Left common carotid artery plus branches (tissue), 1 donor: ENCODE measurements around a stretch of chr5.

- PRO-cap: no peak
Measured at GRCh38 chr5:128736271-128736849, 198.3 kb upstream of the FBN2 start.

DNA sequence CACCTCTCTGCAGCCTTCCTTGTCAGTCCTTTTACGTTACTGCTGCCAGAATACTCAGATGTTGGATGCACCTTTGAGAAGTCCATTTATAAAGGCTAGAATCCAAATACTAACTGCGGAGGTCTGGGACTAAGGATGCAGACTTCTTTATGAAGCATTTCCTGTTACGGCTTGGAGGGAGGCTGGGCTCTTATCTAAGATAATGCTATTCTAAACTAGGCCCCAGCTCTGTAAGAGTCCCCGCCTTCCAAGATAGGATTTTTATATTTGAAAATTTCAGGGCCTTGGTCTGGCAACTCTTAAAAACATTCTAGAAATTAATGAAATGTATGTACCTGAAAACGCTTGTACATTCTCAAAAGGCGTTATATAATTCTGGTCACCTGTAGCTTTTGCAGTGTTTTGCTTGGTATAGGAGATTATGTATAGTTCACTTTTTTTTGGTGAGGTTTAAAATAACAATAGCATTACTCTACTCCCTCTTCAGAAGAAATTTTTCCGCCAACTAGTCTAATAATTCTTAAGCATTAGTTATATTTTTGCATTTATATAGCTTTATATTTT lies 2.2 kb downstream of the ISOC1 start:
- PRO-cap: no peak

DNA sequence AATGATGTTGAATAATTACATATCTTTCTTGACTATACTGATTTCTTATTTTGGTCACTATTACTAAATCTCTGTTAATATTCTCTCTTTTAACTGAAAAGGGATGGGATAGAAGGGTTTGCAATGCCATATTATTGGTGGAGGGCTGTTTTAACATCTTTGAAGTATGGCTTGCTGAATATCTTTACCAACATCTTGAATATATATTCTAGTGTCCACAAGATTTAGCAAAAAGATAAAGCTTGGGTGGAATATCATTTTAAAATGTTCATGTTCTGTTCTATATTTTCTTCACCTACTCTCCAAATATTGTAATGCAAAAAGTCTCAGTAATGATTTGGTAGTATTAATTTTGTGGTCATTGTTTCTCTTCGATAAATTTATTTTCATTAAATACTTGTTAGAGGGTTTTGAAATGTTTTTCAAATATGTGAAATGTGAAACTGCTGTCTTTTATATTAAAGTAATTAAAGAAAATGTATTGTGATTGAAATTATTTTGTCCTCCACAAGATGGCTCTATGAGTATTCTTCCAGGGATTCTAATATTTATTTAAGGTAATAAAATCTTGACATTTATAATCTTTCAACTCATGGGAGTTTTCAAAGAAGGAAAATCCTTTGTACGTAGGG lies 19.1 kb downstream of the ISOC1 start:
- PRO-cap: no peak

GRCh38 chr5:129906252-129906881 lies 2.1 kb downstream of the CHSY3 start:
- PRO-cap: no peak

GRCh38 chr5:130032721-130033310 lies 128.6 kb downstream of the CHSY3 start:
- PRO-cap: no peak

DNA sequence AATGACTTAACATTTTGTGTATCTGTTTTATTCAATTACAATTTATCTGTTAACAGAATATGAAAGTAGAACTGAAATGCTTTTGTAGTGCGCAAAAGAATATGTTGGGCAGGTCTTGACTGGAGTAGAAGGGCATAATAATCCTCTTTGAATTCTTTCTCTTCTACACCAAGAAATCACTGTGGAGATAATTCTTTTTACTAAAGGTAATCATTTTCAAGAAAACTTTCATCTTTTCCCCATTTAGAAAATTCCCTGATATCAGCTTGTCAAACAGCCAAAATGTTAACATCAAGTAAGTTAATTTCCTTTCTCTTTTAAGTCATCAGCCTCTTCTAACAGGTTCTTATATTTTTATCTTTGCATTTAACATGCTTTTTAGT lies 12.7 kb upstream of the CDC42SE2 start:
- PRO-cap: no peak

DNA sequence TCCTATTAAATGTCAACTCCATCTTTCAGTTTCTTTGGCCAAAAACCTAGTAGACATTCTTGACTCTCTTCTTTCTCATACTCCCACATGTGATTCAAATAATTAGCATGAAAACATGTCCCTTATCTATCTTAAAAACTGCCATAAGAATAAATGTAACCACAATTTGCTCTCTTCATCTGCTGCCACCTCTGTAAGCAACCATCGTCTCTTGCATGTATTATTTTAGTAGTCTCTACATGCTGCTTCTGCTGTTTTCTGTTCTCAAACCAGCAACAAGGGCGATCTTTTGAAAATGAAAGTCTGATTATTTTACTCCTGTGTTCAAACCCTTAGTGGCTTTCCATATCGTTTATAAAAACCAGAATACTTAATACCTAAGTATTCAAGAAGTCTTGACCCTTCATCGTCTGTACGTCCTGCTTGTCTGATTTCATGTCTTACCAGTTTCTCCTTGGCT lies 10.5 kb downstream of the CDC42SE2 start:
- PRO-cap: no peak

- PRO-cap: no peak
Measured at GRCh38 chr5:131573010-131573663, 61.9 kb downstream of the RAPGEF6 start.

- PRO-cap: no peak
Measured at GRCh38 chr5:131632110-131632749, 2.8 kb downstream of the RAPGEF6 start.

- PRO-cap: no peak
Measured at GRCh38 chr5:131747658-131748080, 49.1 kb downstream of the FNIP1 start.

DNA sequence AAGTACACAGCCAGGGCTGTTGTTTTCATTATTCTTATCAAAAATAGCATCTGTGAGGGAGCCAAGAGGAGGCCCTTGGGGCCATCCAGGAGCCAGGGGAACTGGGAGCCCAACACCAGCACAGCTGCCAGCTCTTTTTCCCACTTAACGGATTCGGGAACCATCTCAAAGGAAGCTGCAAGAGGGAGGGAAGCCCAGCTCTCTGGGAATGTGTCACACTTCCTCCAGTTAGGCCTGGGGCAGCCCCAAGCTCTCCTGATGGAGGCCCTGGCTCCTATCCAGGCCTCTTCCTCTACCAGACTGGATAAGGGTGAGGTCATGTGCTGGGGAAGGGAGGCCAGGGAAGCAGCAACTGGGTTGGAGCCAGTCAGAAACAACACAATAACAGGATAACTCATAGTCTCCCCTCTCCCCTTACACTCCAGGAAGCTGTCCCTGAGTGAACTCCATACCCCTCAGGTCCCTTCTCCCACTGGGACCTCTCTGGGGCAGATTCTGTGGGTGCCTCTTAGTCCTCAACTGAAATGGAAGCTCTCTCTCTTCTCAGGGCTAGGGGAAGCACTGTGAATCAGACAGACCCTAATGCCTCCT lies 12.8 kb downstream of the CSF2 start:
- PRO-cap: no peak

DNA sequence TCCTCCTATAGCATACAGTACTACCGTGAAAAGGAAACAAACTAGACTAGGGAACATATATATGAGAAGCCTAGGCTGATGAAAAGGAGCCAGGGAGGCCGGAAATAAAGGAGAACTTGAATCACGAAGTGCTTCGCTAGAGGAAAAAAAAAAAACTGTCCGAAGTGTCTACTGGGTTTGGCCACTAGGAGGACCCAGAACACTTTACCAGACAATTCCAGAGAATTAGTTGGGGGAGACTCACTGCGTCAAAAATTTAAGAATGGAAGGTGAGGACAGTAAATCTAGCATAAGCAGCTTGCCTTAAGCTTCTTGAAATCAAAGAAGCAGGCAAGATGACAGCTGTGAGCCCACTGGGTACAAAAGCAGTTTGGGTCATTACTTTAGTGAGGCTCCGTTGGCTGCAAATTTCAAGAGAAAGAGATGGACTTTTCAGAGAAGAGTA lies 47.5 kb downstream of the P4HA2 start:
- PRO-cap: no peak

GRCh38 chr5:132224997-132226321 lies 2.2 kb downstream of the P4HA2 start:
- PRO-cap: no peak

GRCh38 chr5:132228494-132229212 lies 1.0 kb upstream of the P4HA2 start:
- PRO-cap: no peak

DNA sequence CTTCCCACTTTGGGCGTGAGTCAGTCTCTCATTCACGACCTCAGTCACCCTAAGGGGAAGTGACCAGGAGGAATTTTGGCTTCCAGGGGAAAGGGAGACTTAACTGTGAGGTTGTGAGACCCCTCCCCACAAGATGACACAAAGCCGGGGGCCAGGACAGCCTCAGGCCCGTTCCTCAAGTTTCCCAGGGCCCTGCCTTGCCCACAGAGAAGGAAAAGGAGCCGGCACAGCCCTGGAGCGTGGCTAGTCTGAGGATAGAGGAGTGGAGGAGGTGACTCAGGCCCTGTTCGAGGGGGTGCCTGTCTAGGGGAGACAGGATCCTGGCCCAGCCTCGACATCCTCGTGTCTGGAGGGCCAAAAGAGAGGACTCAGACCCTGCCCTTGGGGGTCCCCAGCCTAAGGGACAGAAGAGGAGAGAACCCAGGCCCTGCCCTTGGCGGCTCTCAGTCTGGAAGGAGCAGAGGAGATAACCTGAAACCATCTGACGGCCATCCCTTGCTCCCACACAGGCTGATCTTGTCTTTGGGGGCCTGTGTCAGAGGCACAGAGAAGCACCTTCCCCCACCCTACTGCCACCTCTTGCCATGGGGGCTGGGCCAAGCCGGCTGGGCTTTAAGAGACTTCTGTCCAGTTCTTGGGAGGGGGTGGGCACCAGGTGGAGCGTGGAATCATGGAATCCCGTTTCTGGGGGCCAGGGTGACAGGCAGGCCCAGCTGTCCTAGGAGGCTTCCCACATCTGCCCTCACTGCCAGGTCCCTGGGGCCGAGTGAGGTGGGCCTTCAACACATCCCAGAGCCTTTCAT lies 1.0 kb downstream of the PDLIM4 start:
- PRO-cap: unidirectional peak, minus-strand start at position 250 of the sequence

GRCh38 chr5:132265536-132266292 lies 8.2 kb downstream of the PDLIM4 start:
- PRO-cap: no peak

DNA sequence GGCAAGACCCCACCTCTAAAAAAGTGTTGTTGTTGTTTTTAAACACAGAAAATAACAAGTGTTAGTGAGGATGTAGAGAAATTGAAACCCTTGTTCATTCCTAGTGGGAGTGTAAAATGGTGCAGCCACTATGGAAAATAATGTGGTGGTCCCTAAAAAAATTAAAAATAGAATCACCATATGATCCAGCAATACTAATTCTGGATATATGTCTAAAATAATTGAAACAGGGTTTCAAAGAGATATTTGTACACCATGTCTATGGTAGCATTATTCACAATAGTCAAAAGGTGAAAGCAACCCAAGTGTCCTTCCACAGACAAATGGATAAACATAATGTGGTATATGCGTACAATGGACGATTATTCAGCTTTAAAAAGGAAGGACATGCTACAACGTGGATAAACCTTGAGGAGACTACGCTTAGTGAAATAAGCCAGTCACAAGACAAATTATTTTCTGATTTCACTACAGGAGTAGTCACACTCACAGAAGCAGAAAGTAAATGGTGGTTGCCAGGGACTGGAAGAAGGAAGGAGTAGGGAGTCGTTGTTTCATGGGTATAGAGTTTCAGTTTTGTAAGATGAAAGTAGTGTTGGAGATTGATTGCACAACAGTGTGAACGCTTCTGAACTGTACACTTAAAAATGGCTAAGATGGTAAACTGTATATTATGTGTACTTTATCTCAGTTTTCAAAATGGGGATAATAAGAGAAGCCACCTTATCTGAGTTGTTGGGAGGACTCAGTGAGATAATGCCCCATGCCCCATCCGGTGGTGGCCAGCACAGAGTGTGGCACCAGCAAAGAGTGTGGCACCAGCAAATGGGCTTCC lies 4.0 kb downstream of the SLC22A4 start:
- PRO-cap: no peak

- PRO-cap: no peak
Measured at GRCh38 chr5:132348245-132348931, 21.1 kb upstream of the SLC22A5 start.

DNA sequence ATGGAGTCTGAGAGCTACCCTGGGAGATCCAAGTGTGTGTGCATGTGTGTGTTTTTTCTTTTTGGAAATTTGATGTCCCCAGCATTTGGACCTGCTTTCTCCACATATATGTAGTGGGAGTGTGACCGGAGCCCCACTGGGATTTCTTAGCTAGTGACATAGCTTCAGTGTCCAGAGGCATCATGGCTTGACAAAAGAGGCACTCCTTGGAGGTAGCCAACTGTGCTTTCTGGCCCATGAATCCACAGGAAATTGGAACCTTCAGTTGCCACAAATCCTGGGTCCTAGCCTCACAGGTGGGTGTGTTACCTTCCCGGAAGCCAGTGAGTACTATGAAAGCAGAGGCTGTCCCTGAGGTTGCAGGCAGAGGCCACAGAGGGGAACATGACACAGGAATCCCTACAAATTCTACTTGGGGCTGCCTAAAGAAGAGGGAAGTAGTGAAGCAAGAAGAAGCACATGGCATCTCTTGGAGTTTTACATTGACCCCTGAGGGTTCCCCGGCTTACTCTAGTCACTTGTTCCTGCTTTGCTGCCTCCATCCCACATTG lies 2.5 kb downstream of the SLC22A5 start:
- PRO-cap: no peak

GRCh38 chr5:132388137-132388898 lies 18.8 kb downstream of the SLC22A5 start:
- PRO-cap: no peak